ENCODE measurements around the gene NUDT4.

- CAGE, long polyA plus RNA, result no peak
- RRBS, result no CpG with 5 or more reads among the region's 6 CpGs
Observed at GRCh38 chr12:92553357-92553819, 149.4 kb upstream of the PLEKHG7 start.

DNA sequence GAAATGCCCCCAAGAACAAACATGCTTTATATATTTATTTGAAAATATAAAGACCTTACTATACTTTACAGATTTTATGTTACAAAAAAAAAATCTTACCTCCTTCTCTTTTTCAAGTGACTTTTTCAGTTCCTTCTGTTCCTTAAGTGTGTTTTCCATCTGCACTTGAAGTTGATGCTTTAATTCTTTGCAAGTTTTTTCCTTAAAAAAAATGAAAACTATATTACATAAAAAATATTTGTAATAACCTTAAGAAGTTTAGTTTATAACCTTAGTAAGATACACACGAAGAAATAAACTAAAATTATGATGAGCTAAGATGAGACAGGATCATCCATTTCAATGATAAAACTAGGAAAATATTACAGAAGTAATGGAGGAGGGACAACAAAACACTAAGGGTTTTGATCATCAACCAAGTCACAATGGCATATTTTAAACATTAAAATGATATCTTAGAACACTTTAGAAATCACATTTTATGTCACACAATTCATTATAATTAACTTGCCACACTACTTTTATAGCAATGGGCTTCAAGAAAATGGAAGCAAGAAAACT lies 98.8 kb downstream of the PLEKHG7 start:
- CAGE, long polyA plus RNA, result no peak
- RRBS, result no CpG with 5 or more reads among the region's 1 CpG

DNA sequence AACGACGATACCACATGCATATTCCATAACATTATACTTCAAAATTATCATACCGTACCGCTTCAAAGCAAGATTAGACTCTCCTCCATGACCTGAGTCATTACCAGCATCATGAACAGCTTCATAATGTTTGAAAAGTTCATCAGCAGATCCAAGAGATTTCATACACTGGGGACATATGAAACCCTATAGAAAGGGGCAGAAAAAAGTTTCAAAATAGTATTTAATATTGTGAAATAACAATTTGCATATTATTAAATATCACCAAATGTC lies 64.4 kb downstream of the EEA1 start:
- CAGE, long polyA plus RNA, result no peak
- RRBS, result no CpG with 5 or more reads among the region's 4 CpGs

DNA sequence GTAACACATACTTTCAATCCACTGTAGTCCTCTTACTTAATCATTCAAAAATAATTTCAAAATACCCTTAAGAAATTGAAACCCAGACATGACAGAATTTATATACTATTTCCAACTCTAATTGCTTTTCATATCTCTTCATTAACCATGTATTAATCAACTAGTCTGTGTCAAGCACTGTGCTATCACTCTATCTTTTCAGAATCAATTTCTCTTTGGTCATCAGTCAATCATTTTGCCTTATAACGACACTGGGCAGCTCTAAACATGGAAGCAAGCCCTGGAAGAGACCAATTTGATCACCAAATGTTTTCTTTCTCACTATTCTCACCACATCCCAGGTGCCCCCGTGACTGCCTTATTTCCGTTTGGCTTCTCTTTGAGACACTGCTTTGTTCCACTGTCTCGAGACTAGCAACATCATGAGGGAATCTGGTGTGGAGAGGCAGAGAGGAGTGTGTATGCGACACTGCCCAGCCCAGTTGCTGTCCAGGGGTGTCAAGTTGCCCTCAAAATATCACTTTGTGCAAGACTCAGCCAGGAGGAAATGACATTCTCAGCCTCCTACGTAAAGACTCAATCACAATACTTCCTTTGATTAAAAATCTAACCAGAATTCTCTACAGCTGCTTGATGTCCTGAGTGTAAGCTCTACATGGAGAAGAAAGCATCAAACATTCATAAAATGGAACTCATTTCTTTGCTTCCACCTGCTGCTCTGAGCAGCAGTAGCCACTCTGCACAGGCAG lies 48.1 kb upstream of the EEA1 start:
- CAGE, long polyA plus RNA, result no peak
- RRBS, result no CpG with 5 or more reads among the region's 6 CpGs

DNA sequence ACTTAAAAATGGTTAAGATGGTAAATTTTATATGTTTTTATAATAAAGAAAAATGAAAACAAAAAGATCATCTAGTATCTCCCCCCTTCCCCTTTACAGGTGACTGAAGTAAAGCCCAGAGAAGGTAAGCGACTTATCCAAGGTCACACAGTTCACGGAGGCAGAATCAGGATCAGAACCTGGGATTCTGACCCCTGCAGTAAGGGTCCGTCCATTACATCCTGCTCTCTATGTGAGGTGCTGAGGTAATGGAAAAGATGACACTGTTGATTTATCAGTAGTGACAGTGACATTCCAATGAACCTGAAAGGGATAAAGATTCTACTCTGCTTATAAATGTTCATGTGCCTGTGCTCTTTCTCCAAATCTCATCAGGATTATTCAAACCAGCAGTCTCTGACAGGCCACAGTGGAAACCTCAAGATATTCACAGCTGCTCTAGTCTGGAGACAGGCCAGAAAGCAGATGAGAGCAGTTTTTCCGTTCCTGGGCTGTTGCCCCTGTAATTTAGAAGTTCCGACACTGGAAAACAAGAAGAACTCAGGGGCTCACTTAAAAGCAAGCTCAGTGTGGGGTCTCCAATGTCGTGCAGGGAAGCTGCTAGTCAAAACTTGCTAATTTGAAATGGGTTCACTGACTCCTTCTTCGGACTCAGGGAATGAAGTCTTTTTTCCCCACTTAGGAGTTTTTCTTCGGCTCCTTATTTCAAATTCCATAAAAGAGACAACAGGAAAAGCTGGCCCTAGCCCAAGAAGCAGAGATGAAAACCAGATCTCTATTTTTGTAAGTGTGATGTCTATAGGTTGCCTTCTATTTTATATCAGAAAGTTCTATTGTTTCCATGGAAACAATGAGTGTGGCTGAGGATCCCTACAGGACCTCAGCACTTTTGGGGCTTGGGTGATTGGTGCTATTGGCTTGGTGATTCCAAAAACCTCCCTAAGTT lies 131.8 kb upstream of the EEA1 start:
- CAGE, long polyA plus RNA, result no peak
- RRBS, result no CpG with 5 or more reads among the region's 8 CpGs

GRCh38 chr12:93134705-93135624 lies 205.9 kb upstream of the EEA1 start:
- CAGE, long polyA plus RNA, result no peak
- RRBS, result no CpG with 5 or more reads among the region's 6 CpGs

DNA sequence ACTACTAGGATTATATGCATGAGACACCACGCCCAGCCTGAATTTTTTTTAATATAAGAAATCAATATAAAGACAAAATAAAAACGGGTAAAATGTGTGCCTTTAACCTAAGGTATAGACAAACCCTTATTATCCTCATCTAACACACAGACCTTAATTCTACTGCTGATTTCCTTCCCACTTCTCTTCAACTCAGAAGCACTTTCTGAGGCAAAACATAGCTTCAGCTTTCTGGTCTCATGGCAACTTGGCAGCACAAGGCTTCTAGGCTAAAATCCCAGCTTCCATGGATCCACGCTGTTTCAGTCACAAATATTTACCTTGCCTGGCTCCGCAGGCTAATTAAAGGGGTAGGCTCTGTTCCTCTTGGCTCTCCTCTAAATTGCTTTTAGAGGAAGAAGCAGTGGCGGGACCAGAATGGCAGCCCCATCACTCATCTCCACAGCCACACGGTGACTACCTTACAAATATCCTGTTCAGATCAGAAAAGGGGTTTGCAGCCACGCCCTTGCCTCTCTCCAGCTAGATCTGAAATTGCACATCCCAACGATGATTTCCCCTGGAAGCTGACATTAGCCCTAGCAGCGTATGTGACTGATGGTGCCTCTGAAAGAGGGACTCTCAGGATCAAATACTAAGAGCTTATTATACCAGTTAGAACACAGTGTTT lies 221.6 kb upstream of the NUDT4 start:
- CAGE, long polyA plus RNA, result no peak
- RRBS, result no CpG with 5 or more reads among the region's 9 CpGs

- CAGE, long polyA plus RNA, result no peak
- RRBS, result no CpG with 5 or more reads among the region's 2 CpGs
Observed at GRCh38 chr12:93375508-93375838, 2.3 kb upstream of the NUDT4 start.

DNA sequence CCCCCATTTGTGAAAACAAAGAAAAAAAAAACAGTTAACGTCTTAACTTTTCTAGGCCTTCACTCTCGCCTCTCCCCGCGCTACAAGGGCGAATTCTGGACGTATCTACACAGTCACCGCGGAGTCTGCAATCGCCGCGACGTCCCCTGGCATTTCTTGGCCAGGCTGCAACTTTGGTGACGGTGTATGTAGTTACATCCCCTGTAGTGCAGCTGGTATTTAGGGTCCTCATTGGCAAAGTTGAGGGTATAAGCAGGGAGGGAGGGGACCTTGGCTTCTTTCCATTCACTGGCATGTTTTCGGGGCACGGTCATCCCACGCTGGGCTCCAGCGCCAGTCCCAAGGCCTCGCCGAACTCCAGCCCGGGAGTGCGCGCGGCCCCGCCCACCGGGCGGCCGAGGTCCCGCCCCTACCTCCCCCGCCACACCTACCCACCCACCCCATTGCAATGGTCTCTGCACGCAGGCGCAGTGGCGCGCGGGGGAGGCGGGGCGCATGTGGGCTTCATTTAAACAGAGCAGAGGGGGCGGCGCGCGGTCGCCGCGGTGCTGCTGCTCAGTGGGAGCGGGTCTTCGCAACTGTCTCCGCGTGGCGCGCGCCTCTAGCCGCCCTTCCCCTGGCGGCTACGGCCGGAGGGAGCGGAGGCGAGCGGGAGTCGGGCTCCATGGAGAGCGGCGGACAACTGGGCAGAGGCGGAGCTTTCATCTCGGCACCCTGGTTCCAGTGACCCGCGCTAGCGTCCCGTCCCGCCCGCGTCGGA lies at the start of gene NUDT4:
NUDT4 (plus strand) TSS at position 536 of the 760 bp plus-strand sequence.
- CAGE, long polyA plus RNA, result no peak
- RRBS, result no CpG with 5 or more reads among the region's 70 CpGs

DNA sequence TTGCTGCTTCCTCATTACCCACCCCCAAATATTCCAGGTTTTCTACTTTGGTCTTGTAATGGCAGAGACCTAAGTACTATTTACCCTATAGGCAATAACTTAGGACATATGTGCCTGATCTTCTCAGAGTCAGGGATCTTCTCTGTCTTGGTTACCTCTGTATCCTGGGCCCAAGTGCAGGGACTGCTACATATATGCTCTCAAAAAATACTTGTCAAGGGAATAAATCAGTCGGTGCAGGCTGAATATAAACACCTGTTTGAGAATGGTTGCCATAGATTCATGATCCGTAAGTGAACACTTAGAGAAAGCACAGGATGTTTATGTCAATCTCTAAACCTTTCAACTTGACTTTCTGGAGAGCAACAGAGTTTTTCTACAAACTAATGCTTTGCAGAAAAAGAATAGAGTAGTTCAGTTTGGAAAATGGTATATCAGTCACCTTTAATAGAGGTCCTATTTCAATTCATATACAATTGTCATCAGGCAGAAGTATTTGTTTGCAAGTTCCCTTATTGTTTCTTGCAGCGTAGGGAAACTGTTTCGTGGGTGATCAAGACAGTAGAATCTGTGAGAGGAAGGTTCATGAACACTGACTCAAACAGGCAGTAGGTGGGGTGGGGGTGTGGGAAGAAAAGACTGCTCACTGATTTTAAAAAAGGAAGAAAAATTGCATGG lies 5.9 kb upstream of the UBE2N start:
- CAGE, long polyA plus RNA, result no peak
- RRBS, result no CpG with 5 or more reads among the region's 4 CpGs

GRCh38 chr12:93501670-93502515 lies 34.6 kb downstream of the MRPL42 start:
- CAGE, long polyA plus RNA, result start-site peak on the plus strand at chr12:93502018-93502083, 212 and 226 reads in 2 replicates
- RRBS, result no CpG with 5 or more reads among the region's 1 CpG

DNA sequence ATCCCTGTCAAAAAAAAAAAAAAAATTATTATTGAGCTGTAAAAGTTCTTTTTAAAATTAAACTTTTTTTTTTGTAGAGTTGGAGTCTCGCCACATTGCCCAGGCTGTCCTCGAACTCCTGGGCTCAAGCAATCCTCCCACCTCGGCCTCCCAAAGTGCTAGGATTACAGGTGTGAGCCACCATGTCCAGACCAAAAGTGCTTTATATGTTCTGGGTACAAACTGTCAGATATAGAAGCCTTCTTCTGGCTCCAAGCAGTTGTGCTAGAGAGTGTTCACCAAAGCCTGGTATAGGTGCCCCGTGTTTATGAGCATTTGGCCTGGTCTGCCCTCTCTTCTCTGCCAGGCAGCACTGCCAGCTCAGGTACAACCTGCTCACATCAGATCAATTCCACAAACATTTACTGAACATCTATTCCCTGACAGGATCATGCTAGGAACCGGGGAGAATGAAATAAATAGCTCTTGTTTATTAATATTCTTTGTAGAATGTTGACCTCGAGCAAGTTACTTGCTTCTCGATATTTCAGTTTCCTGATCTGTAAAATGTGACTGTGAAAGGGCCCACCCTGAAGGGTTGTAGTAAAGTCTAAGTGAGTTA lies 20.1 kb upstream of the SOCS2 start:
- CAGE, long polyA plus RNA, result no peak
- RRBS, result no CpG with 5 or more reads among the region's 7 CpGs

GRCh38 chr12:93590898-93592163 lies 18.9 kb downstream of the SOCS2 start:
- CAGE, long polyA plus RNA, result no peak
- RRBS, result 2% methylated on average over 7 of the region's 44 CpGs

- CAGE, long polyA plus RNA, result no peak
- RRBS, result no CpG with 5 or more reads among the region's 4 CpGs
Observed at GRCh38 chr12:93593702-93594237, 21.3 kb downstream of the SOCS2 start.

DNA sequence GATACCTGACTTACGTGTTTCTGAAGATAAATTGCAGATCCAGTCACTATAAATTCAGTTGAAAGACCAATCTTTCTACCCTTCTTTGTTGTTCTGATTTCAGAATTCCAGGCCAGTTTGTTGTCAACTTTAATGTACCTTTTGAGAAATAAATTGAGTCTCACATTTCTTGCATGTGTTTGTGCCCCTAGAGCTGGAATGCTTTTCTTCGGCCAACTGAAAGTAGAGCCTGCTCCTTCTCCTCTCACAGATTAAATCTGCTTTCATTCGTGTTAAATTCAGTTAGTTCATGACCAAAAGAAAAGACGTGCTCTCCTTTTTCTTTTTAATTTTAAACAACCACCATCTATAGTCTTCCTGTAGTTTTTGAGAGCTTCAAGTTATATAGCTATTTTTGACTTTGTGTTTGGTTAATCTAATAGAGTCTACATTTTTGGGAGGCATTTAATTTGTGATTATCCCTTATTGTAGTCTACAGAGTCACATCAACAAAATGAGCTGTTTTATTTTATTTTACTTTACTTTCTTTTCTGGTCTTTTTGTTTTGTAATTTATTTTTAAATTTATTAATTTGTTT lies 22.9 kb downstream of the SOCS2 start:
- CAGE, long polyA plus RNA, result no peak
- RRBS, result no CpG with 5 or more reads among the region's 4 CpGs

- CAGE, long polyA plus RNA, result no peak
- RRBS, result no CpG with 5 or more reads among the region's 9 CpGs
Observed at GRCh38 chr12:93682821-93683545, 5.8 kb downstream of the CRADD start.

GRCh38 chr12:93737687-93737939 lies 60.4 kb downstream of the CRADD start:
- CAGE, long polyA plus RNA, result no peak
- RRBS, result no CpG with 5 or more reads among the region's 3 CpGs

- CAGE, long polyA plus RNA, result no peak
- RRBS, result no CpG with 5 or more reads among the region's 7 CpGs
Observed at GRCh38 chr12:93803294-93804005, 126.3 kb downstream of the CRADD start.

DNA sequence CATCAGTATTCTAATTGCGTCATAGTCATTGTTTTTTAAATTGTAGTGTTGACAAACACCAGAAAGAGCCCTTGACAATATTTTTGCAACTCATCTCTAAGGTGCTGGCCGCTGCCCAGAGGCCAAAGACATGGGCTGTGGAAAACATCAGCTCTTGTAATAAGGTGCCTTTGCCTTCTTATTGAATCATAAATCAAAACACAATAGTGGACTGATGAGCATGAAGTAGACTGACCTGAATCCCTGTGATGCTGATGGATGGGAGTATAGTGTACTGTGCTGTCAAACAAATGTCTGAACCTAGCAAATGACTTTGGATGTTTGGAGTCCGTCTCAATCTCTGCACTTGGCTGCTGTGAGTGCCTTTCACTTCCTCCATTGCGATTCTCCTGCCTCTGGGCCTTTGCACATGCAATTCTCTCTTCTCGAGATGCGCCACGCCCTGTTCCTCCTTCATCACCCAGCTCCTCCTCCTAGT lies 171.1 kb downstream of the CRADD start:
- CAGE, long polyA plus RNA, result no peak
- RRBS, result no CpG with 5 or more reads among the region's 7 CpGs

DNA sequence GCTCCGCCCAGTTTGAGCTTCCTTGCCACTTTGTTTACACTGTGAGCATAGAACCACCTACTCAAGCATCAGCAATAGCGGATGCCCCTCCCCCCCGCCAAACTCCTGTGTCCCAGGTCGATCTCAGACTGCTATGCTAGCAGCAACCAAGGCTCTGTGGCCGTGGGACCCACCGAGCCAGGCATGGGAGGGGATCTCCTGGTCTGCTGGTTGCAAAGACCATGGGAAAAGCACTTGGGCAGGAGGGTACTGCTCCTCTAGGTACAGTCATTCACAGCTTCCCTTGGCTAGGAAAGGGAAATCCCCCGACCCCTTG lies 140.5 kb upstream of the PLXNC1 start:
- CAGE, long polyA plus RNA, result no peak
- RRBS, result no CpG with 5 or more reads among the region's 7 CpGs

All from AG04450 (cell line).